CD14-positive monocyte (primary cell): ENCODE data around the genes LRGUK and CALD1.

GRCh38 chr7:131186704-131187230 lies 140.9 kb upstream of the MKLN1 start:
- CAGE, long polyA plus RNA, result no peak

DNA sequence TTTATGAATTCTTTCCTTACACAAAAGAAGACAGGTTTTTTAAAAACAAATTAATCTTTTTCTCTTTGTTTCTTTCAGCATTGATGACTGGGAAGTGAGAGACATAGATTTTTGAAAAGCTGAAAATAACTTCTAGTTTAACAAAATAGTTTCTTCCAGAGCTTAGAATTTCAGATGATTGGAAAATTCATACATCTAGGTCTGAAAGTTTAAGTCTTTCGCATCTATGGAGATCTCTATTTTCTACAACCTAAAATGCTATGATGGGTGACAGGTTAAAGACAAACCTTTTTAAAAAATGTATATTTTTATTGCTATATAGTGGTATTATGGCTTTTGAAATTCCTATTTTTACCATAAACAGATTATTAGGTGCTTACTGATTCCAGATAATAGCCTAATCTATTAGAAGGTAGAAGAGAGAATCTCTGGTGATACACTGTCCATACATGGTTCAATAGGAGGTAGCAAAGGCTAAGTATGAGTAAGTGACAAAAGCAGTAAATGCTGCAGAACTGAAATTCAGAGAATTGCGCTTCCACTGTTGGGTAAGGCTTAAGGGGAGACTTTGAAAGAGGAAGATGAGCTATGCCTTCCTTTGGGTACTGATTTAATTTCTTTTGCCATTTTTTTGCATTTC lies 15.0 kb downstream of the MKLN1 start:
- CAGE, long polyA plus RNA, result no peak

- CAGE, long polyA plus RNA, result no peak
These were observed 54.5 kb downstream of the PODXL start for GRCh38 chr7:131501617-131502737.

DNA sequence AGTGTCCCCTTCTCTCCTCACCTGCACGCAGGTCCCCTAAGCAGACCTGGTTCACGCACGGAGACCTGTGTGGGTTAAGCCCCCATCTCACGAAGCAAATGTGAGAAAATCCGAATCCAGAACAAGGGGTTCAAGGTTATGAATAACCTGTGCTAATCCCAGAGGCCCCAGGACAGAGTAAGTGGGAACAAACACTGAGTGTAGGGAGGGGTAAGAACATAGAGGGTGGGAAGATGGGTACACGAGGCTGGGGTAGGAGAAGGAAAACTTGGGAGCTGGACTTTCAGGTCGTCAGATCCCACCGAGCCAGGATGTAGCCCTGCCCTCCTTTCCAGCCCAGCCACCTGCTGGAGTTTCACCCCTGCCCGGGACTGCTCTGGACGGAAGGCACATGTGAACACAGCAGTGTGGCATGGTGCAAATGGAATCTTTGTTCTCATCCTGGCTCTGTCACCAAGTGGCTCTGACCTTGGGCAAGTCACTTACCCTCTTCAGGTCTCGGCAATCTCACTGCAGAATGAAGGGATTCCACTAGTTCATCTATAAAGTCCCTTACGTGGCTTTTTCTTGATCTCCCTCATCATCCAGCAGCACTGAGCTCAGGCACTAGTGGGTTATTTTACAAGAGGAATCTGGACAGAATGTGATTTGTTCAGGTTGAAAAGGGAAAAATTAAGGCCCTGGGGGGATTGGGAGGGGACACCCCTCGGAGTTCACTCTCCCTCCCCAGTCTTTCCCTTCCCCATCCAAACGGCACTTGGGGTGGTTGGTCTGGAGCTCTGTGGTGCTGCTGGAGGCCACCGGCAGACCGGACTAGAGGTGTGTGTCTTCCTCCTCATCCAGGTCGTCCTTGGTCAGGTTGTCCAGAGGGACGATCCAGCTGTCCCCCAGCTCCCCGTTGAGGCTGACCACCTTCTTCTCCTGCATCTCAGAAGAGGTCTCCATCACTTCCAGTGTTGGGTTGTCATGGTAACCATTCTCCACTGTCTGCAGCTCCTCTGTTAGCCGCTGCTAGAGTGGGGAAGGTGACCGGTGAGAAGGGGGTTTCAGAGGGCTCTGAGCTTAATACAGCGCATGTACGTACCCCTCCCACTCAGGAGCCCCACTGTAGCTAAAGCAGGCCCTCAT lies 52.6 kb downstream of the PODXL start:
- CAGE, long polyA plus RNA, result no peak

GRCh38 chr7:131518807-131519458 lies 37.5 kb downstream of the PODXL start:
- CAGE, long polyA plus RNA, result no peak

DNA sequence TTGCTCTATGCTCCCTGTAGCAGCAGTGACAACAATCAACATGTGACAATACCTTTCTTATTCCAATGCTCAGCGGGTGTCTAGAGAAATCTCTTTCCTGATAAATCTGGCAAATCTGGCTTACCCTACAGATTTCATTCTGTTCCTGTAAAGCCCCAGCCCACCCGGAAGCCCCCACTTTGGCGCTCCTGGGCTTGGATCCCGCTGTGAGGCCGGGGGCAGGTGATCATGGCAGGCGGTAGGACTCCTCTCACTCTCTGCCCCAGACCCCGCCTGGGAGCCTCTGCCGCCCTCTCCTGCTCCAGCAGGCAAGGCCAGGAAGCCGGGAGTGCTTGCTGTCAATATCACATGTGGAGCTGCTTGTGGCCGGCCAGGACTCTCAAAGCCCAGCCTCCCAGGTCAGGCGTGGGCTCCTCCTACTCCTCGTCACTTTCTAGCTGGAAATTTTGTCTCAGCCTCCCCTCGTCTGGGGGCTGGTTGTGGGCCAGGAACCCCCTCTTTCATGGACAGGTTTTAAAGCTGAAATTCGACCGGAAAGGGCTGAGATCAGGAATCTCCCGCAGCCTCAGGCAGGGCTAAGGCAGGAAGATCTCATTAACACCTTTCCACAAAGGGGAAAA lies 273.5 kb upstream of the PODXL start:
- CAGE, long polyA plus RNA, result no peak

- CAGE, long polyA plus RNA, result no peak
These were observed 254.9 kb downstream of the PLXNA4 start for GRCh38 chr7:132321416-132321787.

DNA sequence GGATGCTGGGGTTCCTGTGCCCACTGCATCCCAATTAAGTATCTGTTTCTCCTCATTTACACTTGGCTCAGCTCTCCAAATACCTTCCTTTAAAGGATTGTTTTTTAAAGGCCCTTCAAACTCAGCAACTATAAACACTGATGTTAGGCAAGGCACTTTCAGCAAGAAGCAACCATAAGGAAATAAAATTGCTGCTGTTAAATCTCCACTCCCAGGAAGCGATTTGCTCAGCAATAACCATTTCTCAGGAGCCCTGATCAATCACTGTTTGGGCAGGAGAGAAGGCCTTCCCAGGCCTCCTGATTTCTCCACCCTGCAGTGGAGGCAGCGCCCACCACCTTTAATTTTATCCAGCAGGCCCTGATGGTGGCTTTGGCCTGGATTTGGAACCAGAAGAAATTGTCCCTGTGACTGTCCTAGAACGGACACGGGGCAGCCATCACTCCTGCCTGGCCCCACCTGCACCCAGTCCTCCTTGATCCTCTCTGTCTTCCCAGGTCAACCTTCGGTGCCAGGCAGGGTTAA lies 199.8 kb downstream of the PLXNA4 start:
- CAGE, long polyA plus RNA, result no peak

DNA sequence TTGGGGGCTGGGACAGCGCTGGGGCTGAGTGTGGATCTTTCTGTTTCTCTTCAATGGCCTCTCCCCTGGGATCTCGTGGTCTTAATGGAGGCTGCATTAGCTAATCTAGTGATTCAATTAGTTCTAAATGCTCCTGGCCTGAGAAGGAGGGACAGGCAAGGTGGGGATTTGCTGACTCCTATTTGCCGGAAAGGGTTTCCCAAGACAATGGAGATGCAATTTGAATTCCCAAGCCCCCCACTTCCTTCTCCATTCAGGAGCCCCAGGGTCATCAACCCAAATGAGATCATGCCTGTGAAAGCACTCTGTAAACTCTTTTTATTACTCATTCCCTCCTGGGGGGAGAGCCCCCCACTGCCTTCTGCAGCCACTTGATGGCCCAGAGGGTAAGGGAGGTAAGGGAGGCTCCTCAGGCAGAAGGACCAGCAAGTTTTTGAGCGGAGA lies 111.8 kb upstream of the PLXNA4 start:
- CAGE, long polyA plus RNA, result no peak

GRCh38 chr7:133053264-133053865 lies 28.5 kb downstream of the CHCHD3 start:
- CAGE, long polyA plus RNA, result no peak

GRCh38 chr7:133670616-133671391 lies 417.9 kb downstream of the EXOC4 start:
- CAGE, long polyA plus RNA, result no peak

- CAGE, long polyA plus RNA, result no peak
These were observed 231.8 kb upstream of the LRGUK start for GRCh38 chr7:133895305-133895755.

DNA sequence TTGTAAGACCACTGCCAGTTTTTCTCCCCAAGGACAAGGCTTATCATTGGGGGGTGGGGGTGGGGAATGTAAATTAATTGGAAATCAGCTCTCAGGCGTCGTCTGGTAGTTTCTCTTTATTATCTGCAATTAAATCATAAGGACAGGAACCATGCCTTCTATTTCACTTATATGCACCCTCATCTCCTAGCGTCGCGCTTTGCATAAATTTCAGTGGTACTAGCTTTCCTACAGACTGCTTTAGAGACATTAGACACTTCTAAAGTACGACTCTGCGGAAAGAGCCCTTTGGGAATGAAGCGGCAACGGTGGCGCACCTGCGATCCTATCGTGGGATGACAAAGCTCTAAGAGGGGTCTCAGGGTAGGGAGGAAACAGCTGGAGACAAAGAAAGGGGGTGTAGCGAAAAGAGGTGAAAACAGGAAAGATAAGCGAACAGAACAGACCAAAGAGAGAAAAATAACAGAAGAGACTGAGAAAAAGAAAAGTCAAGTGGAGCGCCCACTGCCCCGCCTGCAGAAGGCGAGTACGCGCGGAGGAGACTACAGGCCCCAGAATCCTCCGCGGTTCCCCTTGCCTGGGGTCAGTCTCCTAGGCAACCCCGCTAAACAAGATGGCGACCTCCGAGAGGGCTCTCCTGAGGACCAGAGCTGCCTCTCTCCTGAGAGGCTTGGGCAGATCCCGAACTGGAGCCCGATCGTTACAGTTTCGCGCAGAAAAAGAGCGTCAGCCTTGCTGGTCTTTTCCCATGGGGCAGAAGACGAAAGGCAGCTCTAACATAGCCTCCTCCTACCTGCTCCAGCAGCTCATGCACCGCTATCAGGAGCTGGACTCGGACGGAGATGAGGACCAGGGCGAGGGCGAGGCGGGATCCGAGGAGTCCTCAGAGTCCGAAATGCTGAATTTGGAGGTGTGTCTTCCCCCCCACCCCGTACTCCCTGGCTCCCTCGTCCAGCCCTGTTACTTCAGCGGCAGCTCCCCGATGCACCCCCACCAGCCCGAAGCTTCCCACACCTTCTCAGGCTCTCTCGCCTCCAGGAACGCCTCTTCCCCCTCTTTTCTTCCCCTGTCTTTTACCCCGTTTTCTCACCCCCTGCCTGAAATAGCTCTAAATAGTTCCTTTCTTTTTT lies at the start of gene LRGUK:
Gene LRGUK (plus strand): TSS at position 586 of the 1,130 bp plus-strand sequence.
- CAGE, long polyA plus RNA, result no peak

DNA sequence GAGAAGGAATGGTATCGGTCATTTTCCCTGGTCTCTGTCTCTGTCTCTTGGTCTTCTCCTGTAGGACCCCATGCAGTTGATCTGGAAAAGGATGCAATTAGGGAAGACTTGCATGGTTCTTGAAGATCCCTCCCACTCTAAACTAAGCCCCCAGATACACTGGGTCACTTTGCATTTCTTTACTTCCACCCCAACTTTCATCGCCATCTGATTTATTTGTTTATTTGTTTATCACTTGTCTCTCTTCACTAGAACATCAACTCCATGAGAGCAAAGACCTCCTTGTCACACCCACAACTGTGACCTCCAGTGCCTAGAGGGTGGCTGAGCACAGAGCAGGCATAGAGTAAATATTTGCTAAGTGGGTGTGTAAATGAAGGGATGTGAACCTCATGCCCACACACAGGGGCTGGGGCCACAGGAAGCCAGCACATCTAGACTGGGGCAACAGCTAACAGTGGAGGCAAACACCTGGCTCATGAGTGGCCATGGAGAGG lies 40.0 kb downstream of the AKR1B1 start:
- CAGE, long polyA plus RNA, result no peak

GRCh38 chr7:134429716-134430037 lies 29.2 kb downstream of the AKR1B1 start:
- CAGE, long polyA plus RNA, result no peak

- CAGE, long polyA plus RNA, result no peak
These were observed 26.5 kb downstream of the AKR1B1 start for GRCh38 chr7:134432237-134433050.

- CAGE, long polyA plus RNA, result no peak
These were observed 10.1 kb upstream of the AKR1B10 start for GRCh38 chr7:134517224-134517684.

DNA sequence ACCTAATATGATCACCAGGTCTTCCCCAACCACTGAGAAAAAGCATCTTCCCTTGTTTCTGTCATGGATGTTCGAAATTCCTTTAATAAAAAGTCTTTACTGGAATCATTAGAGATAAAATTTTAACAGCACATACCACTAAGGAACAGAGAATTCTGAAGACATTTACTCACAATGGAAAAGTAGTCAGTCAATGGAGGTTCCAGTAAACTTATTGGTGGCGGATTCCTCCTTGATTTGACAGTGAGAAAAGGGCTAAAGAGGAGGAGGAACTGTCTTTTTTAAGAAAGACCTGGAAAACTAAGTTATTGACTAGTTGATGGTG lies 46.0 kb downstream of the BPGM start:
- CAGE, long polyA plus RNA, result no peak

DNA sequence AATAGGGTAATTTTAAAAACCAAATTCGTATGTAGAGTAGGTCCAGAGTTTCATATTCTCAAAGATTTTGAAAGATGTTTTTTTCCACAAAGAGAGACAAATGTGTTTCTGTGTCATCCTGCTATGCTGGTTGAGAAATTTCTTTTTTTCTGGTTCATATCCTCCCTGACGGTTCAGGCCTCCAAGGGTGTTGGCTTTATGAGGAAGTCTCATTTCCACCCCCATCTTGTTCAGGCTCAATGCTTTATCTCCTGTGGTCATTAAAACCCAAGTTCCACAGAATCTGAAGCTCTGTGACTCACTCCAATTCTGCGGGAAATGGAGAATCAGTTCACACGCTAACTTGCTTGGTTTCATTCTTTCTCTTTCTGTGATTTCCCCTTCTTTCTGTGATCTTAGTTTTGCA lies 41.5 kb upstream of the CALD1 start:
- CAGE, long polyA plus RNA, result no peak

GRCh38 chr7:134778994-134779991 lies at the start of gene CALD1:
Gene CALD1 (plus strand): TSS chr7:134779634.
- CAGE, long polyA plus RNA, result no peak